ENCODE results near the gene KCNV2.

GRCh38 chr9:21798-21997 lies 7.6 kb downstream of the WASHC1 start:
- PRO-cap: no peak
- RRBS, 2 experiments: no CpG with 5 or more reads among the region's 6 CpGs

DNA sequence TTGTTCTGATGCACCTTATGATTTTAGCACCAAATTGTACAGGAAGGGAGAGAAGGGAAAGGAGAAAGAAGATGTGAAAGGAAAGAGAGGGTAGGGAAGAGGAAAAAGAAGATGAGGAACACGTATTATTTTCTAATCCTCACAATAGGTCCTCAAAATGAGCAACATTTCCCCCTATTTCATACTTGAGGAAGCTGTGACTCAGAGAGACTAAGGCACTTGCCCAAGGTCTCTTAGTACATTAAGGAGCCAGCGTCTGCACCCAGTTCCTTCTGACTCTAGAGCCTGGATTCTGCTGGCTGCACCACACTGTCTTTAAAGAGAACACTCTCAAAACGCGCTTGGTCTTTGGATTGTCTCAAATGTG lies 82.4 kb downstream of the DOCK8 start:
- PRO-cap: no peak
- RRBS, 2 experiments: no CpG with 5 or more reads among the region's 4 CpGs

DNA sequence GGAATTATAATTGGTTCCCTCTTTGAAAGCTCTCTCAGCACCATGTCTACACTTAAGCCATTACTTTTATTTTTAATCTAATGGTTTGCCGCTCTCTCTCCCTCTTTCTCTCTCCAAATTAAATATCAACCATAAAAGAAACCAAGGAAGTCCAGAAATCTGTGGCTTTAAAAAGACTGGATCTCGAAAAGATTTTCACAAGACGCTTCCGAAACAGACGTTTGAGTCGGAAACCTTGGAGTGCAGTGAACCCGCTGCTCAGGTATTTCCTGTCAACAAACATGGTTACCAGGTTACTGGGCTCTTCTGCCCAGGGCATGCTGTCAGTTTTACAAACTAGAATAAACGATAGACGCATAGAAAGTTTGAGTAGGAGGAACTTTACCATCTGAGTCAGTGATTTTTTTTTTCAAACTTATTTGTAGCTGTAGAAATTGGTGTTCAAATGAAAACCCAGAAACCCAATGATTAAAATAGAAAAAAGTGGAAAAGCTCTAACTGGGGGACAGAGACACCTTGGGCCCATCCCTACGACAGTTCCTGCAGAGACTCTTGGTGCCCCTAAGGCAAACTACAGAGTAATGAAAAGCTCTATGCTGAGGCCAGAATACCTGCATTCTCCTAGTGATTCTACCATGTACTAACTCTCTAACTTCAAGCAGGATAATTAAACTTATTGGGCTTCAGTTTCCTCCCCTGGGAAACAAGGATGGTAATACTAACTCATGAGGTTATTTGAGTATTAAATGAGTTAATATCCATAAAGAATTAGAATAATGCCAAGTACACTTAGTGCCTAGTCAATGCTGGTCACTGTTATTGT lies 90.0 kb downstream of the DOCK8 start:
- PRO-cap: unidirectional peak, minus-strand start at position 223 of the sequence
- RRBS, 2 experiments: no CpG with 5 or more reads among the region's 10 CpGs

DNA sequence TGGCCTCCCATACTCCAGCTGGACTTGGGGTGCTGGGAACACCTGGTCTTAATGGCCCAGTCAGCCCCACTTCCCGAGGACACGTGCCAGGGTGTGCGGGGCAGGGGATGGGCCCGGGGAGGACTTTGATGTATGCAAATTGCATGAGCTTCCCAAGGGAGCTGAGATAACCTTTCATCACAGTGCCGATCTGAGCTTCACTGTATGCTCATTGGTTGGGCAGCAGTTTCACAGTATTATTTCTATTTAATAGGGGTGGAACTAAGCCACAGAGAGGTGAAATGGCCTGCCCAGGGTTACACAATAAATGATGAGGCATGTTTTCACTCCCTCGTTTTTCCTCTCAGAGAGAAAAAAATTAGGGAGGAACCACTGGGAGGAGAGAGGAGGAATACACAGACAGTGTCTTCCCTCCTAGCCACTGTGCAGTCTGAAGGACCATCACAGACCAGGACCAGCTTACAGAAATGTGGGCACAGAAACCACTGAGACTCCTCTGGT lies 65.0 kb upstream of the KANK1 start:
- PRO-cap: no peak
- RRBS, 2 experiments: 96% methylated on average over 3 of the region's 6 CpGs; no CpG with 5 or more reads in 1 of the 2 experiments

- PRO-cap: no peak
- RRBS, 2 experiments: no CpG with 5 or more reads among the region's 11 CpGs
Observed at GRCh38 chr9:469200-469572, 35.3 kb upstream of the KANK1 start.

DNA sequence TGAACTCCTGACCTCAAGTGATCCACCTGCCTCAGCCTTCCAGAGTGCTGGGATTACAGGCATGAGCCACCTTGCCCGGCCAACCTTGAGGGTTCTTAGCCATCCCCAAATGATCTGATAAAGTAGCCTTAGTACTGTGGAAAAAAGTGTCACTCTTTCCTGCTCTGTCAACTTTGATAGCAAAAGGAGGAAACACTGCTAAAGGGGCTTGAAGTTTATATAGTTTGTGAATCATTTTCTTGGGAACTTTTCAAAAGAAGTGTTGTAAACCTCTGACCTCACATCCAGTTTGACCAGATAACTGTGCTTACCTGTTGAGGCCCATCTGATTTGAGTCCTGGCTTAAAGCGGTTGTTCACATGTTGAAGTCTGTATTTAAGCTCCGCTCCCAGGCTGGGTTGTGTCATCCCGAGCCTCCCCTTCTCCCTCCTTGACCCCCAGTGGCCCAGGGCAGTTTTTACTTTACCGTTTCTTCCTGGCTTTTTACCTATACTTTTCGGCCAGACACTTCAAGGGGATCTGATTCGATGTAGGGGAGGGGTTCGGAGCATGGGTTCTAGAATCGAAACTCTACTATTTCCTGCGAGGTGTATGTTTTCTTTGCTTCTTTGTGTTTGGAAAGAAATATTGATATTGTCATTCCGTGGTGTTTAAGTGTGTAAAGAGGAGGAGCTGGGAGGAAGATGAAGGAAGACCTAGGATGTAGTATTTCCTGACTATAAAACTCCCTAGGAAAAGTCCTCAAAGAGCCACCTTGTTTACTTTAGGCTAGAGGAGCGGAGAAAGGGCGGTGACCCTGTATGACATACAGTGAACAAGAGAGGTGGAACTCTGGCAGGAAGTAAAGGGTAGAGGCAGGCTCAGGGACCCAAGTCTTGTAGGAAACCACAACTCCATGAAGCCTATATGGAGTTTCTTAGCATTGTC lies 13.7 kb downstream of the KANK1 start:
- PRO-cap: no peak
- RRBS, 2 experiments: no CpG with 5 or more reads among the region's 13 CpGs

- PRO-cap: no peak
- RRBS, 2 experiments: no CpG with 5 or more reads among the region's 3 CpGs
Observed at GRCh38 chr9:544818-545390, 40.4 kb downstream of the KANK1 start.

DNA sequence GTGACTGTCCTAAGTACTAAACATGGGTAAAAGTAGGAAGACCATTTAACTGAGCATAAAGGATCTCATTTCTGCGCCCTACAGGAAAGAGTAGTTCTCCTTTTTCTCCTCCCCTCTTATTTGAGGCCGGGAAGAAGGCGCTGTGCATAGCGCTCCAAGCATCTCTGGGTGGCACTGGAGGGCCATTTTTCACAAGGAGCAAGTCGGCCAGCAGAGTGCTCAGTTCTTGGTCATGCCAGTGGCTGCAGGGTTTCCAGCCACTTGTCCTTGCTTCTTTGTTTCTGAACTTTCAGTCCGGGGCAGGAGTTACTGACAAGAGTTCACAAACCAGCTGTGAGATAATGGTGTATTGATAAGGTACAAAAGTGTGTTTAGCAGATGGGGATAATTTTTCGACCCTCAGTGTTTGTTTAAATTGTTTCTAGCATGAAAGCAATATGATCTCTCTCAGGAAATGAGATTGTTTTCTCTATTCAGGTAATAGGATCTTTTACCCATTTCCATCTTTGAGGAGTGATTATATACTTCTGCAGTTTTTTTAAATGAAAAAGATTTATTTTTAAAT lies 109.4 kb downstream of the KANK1 start:
- PRO-cap: no peak
- RRBS, 2 experiments: no CpG with 5 or more reads among the region's 7 CpGs

GRCh38 chr9:698098-698725 lies 143.3 kb upstream of the DMRT1 start:
- PRO-cap: no peak
- RRBS, 2 experiments: no CpG with 5 or more reads among the region's 9 CpGs

DNA sequence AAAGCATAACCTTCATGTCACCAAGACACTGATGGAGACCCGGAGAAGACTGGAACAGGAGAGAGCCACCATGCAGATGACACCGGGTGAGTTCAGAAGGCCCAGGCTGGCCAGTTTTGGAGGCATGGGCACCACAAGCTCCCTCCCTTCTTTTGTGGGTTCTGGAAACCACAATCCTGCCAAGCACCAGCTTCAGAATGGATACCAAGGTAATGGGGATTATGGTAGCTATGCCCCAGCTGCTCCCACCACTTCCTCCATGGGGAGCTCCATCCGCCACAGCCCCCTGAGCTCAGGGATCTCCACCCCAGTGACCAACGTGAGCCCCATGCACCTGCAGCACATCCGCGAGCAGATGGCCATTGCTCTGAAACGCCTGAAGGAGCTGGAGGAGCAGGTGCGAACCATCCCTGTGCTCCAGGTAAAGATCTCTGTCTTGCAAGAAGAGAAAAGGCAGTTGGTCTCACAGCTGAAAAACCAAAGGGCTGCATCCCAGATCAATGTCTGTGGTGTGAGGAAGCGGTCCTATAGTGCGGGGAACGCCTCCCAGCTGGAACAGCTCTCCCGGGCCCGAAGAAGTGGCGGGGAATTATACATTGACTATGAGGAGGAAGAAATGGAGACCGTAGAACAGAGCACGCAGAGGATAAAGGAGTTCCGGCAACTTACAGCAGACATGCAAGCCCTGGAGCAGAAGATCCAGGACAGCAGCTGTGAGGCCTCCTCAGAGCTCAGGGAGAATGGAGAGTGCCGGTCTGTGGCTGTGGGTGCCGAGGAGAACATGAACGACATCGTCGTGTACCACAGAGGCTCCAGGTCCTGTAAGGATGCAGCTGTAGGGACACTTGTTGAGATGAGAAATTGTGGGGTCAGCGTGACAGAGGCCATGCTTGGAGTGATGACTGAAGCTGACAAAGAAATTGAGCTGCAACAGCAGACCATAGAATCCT lies 130.0 kb upstream of the DMRT1 start:
- PRO-cap: no peak
- RRBS, 2 experiments: 96 to 98% methylated on average over 4 to 7 of the region's 23 CpGs

DNA sequence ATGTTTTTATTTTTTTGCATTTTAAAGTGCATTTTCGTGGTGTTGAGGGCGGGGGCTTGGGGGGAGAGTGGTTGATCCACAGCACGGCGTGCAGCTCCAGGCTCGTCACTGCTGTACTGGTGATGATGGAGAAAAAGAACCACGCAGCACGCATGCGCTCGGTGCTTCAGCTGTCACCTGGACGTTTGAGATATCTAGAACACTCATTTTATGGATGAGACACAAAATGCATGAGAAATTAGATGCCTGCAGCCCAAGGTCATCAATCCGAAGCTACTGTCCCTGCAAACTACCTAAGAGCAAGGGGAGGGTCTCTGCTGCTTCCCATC lies 2.2 kb downstream of the DMRT2 start:
- PRO-cap: no peak
- RRBS, 2 experiments: no CpG with 5 or more reads among the region's 11 CpGs

DNA sequence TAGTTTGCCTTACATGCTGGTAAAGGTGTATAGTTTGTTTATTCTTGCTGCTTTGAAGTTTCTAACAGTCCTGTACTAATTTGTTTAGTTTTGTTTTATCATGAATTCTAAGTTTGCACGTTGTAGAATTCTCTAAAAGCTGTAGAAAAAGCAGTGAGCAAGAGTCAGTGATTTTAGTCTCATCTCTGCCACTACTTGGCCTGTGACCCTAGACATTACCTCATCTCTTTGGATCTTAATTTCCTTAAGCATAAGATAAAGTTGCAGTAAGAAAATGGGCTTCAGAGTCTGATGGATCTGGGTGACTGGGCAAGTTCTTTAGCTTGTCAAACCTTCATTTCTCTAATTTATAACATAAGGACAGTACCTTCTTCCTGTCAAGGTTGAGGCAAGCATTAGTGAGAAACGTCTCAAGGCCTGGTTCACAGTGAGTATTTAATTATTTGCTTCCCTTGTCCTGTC lies 247.9 kb downstream of the DMRT2 start:
- PRO-cap: unidirectional peak, plus-strand start at position 279 of the sequence
- RRBS, 2 experiments: no CpG with 5 or more reads among the region's 2 CpGs

- PRO-cap: no peak
- RRBS, 2 experiments: 18 to 90% methylated on average over 1 to 2 of the region's 15 CpGs
Observed at GRCh38 chr9:2159544-2160739, 144.8 kb downstream of the SMARCA2 start.

- PRO-cap: no peak
- RRBS, 2 experiments: no CpG with 5 or more reads among the region's 3 CpGs
Observed at GRCh38 chr9:2289357-2289740, 274.2 kb downstream of the SMARCA2 start.

DNA sequence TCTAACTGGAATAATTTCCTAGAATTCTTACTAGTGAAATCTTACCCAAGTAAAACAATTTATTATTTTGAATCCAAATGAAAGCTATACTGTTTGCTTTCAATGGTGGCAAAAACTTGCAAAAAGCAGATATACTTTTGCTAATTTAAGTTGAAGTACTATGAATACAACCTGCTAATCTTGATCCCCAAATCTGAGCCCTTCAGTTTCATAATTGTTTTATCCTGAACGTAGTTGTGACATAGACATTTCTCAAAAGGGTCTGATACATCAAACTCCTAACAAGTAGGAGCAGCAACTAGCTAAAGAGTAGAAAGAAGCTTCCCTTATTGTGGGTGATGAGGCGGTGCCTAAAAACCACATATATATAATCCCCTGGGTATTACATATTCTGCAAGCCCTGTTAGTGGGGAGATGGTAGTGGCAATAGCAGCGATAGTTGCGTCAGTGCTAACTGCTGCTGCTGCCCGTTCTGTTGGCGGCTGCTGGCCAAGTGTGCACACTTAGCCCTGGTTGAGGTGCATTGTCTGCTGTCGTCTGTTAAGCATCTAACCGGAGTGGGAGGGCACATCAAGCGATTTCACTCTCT lies 35.7 kb downstream of the VLDLR start:
- PRO-cap: no peak
- RRBS, 2 experiments: no CpG with 5 or more reads among the region's 9 CpGs

DNA sequence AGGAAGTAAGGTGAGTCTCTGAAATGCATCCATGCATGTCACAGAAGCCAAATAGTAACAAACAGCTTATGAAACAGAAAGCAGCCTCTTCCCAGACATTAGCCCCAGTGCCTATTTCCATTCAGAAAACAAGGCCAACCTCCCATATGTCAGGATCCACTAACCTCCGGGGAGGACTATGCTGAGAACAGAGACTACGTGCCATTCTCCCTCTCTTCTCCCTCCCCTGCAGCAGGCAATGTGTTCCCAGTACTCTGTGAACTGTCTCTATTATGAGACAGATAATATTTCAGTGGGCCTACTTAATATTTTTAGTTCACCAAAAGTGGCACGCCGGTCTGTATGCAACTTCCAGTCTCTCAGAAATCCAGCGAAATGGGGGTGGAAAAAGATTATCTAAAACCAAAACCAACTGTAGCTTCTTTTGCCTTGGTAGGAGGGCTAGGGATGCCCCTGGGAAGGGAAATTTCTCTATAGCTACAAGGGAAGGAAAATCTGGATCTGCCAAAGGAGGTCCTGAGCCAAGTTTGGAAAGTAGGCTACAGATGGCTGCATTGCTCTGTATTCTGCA lies 42.0 kb downstream of the VLDLR start:
- PRO-cap: no peak
- RRBS, 2 experiments: no CpG with 5 or more reads among the region's 5 CpGs

DNA sequence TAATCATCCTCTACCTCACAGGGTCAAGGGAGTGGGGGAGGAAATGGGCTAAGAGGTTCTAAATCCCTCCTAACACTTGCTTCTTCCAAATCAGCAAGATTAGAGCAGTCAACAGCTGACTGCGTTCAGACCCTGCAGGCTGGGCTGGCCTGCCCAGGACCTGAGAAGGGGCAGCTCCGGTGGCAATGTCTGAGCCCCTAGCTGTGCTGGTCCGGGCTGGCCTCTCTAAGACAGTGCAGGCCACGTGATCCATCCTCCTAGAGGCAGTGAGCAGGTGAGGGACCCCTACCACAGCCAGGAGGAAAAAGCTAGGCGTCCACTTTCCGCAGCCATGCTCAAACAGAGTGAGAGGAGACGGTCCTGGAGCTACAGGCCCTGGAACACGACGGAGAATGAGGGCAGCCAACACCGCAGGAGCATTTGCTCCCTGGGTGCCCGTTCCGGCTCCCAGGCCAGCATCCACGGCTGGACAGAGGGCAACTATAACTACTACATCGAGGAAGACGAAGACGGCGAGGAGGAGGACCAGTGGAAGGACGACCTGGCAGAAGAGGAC lies at the start of gene KCNV2:
KCNV2 (plus strand) TSS at position 102 of the 556 bp plus-strand sequence.
- PRO-cap: no peak
- RRBS, 2 experiments: 84 to 100% methylated on average over 1 of the region's 18 CpGs

DNA sequence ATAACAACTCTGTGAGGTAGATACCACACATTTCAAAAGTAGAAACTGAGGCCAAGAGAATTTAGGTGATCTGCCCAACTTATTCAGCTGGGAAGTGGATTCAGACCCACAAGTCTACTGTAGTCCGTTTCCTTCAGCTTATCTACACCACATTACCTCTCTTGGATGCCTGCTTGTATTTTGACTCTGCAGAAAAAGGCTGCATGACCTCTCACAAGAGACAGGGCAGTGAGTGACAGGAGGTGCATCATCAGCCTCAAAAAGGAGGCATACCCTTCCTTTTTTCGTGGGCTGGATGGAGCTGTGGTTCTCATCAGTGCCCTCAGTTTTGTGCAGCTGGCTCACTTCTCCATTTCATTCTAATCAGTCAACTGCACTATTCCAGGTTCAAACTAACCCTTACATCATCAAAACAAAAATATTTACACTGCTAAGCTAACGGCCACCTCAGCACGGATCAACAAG lies 10.5 kb downstream of the KCNV2 start:
- PRO-cap: no peak
- RRBS, 2 experiments: no CpG with 5 or more reads among the region's 4 CpGs

DNA sequence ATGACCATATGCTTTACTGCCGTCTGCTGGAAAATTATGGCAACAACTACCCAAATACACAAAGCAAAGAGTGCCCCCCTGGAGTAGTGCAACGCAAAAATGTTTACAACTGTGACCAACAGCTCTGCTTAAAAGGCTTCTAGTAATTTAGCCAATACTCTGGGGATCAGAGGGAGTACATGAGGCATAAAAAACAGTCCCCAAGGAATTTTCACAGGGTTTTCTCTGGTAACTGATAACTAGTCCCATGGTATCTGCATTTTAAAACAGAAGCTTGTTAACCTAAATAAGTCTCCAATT lies 10.9 kb downstream of the KCNV2 start:
- PRO-cap: no peak
- RRBS, 2 experiments: no CpG with 5 or more reads among the region's 2 CpGs

- PRO-cap: no peak
- RRBS, 2 experiments: no CpG with 5 or more reads among the region's 2 CpGs
Observed at GRCh38 chr9:2809929-2810572, 33.8 kb downstream of the PUM3 start.

Data from astrocyte (in vitro differentiated cells and primary cell).